NCI-H460 (cell line): ENCODE measurements around a stretch of chr7.

GRCh38 chr7:45101361-45101757 is 10.1 kb downstream of the TBRG4 start:
RAMPAGE:
- cytosol, long total RNA: no peak
- long total RNA: no peak
- nucleus, long total RNA: no peak

DNA sequence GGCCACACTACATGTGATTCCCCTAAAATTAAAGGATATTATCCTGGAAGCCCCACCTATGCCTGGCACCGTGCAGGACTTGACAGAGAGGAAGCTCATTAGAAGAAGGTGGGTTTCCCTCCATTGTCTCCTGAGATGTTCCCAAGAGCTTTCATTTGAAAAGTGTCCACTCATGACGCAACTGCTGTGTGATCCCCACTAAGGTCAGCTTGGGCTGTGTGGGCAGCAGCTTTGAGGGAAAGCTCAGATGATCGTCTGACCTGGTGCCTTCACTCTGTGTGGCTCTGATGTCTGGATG is 53.5 kb downstream of the RAMP3 start:
RAMPAGE:
- cytosol, long total RNA: no peak
- long total RNA: no peak
- nucleus, long total RNA: no peak

DNA sequence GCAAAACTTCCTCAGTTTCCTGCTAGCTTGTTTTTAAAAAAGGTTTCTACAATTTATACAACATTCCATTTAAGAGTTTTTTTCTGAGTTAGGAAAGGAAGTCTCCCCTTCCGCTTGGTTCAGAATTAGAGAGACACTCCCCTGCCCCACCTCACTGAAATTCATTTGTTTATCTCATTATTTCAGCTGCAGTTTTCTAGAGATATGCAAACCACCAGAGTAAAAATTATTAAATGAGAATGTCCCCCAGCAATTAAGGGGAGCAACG is 82.8 kb downstream of the RAMP3 start:
RAMPAGE:
- cytosol, long total RNA: no peak
- long total RNA: no peak
- nucleus, long total RNA: no peak

GRCh38 chr7:45241106-45241665 is 83.6 kb downstream of the RAMP3 start:
RAMPAGE:
- cytosol, long total RNA: no peak
- long total RNA: no peak
- nucleus, long total RNA: no peak

RAMPAGE:
- cytosol, long total RNA: no peak
- long total RNA: no peak
- nucleus, long total RNA: no peak
Measured at GRCh38 chr7:45721967-45722667, 147.9 kb downstream of the ADCY1 start.

DNA sequence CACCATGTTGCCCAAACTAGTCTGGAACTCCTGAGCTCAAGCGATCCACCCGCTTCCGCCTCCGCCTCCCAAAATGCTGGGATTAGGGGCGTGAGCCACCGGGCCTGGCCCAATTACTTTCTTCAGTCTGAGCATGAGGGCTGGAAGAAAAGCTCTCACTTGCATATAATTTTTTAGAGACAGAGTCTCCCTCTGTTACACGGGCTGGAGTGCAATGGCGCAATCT is 105.2 kb downstream of the CCDC201 start:
RAMPAGE:
- cytosol, long total RNA: no peak
- long total RNA: no peak
- nucleus, long total RNA: no peak

DNA sequence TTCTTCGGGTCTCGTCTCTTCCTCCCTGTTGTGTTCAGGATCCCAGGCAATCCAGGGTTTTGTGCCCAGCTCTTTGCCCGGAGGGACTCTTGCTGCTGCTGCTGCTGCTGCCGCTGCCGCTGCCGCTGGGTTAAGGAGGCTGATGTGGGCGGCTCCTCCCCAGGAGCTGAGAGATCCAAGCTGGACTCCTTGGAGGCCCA is 6.9 kb downstream of the CCDC201 start:
RAMPAGE:
- cytosol, long total RNA: no peak
- long total RNA: no peak
- nucleus, long total RNA: no peak

GRCh38 chr7:45890063-45891113 is 2.1 kb downstream of the IGFBP1 start:
RAMPAGE:
- cytosol, long total RNA: no peak
- long total RNA: no peak
- nucleus, long total RNA: no peak

DNA sequence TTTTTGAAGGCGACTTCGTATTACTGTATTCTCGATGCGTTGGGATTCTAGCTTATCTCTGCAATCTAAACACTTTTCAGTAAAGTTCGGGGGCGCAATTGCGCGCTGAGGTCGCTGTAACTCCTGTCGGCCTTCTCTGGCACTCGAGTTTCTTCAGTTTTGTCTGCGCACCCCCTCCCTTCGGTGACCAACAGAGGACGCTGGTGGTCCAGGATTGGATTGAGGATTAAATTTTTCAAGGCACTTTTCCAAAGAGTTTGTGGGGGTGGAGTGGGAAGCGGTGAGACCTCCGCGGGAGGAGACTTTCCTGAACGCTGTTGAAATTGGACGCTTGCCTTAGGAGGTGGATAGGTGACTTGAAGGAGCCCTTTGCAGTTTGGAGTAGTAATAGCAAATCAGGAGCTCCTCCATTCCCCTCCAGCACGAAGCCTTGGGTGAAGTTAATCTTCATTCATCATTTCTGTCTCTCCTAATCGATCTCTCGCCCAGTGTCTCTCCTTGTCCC is 1.1 kb upstream of the IGFBP3 start:
RAMPAGE:
- cytosol, long total RNA: no peak
- long total RNA: no peak
- nucleus, long total RNA: no peak

DNA sequence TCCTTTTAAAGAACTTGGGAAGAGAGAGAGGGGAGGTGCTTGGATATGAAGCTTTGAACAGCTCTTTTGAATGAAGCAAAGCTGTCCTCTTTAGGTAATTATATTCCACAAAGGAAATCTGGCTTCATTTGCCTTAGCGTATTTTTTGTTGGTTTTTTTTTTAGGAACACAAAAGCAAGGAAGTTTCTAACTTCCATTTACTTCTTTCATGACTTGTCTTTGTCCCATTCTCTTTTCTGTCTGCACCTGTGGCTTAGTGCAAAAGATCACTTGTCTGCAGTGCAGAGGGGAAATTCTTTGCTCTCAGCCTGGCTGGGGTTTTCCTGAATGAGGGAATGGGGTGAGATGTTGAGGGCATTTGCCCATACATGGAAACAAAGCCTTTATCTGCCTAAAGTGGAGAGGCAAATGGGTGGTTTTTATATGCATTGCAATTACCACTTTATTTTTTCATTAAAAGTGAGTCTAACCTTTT is 361.0 kb upstream of the IGFBP3 start:
RAMPAGE:
- cytosol, long total RNA: no peak
- long total RNA: no peak
- nucleus, long total RNA: no peak

DNA sequence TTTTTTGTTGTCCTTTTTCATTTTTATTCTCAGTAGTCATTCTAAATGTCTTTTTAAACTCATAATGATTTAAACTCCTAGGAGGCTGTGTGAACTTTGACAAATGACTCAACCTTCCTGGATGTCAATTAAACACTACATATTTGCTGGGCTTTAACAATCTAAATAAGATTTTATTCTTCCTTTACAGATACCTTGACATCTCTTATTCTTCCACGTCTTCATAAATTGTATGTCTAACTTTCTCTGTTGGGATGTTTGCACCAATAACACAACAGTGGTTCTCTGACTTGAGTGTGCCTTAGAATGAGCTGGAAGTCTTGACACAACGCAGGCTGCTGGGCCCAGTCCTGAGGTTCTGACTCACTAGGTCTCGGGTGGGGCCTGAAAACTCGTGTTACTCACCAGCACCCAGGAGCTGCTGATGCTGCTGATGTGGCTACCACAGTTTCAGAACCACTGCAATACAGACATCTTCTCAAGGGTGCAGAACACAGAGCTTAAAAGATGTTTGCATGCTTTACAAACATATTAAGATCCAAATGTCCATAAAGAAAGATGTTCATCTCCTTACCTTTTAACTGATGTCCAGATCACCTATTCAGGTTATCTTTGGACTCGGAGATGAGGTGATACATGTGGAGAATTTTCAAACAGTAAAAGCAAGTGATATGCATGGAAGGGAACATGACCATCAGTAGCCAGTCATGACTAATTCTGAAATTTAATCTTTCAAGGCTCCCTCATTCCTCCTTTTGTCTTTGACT is 565.8 kb upstream of the IGFBP3 start:
RAMPAGE:
- cytosol, long total RNA: no peak
- long total RNA: no peak
- nucleus, long total RNA: no peak

DNA sequence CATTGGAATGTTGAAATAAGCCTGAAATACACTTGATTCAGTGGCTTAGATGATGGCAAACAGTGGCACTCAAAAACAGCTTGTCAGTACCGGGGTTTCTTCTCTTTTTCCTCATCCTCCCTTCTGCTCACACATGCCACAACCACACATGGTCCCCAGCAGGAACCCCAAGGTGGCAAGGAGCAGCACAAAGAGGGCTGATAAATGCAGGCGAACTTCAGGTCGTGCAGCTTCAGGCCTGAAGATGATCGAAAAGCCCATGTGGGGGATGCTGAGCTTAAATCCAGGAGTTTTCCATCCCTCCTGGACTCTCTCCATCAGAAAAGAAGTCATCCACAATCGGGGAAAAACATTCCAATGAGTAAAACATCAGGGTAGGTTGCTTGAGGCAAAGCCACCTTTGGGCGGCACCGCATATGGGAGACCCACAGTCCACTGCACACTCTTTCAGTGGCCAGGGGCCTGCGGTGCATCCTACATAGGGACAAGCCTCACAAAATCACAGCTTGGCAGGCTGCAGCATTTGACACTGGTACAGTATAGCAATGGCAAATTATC is 305.1 kb downstream of the TNS3 start:
RAMPAGE:
- cytosol, long total RNA: no peak
- long total RNA: no peak
- nucleus, long total RNA: no peak

RAMPAGE:
- cytosol, long total RNA: no peak
- long total RNA: no peak
- nucleus, long total RNA: no peak
Measured at GRCh38 chr7:47380749-47381449, 201.0 kb downstream of the TNS3 start.

GRCh38 chr7:47454116-47454759 is 127.7 kb downstream of the TNS3 start:
RAMPAGE:
- cytosol, long total RNA: no peak
- long total RNA: no peak
- nucleus, long total RNA: no peak

DNA sequence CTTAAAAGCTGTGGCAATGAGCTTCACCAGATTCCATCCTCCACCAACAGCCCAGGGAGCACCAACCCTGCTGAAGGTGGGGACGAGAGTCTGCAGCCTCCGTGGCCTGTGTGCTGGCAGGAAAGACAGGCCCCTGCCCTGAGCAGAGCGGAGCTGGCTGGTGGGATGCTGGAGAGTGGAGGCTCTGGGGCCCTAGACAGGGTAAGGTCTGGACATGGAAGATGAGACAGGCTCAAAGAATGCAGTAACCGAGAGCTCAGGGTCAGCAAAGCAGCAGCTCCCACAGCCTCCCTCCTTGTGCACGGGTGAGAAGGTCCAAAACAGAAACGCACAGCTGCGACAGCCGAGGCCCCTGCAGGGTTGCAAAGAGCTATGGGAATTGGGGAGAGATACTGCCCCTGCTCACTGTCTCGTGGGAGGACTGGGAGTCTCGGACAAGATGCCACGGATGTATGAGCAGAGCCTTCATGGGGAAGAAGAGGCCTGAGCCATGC is 80.5 kb downstream of the TNS3 start:
RAMPAGE:
- cytosol, long total RNA: no peak
- long total RNA: no peak
- nucleus, long total RNA: no peak

DNA sequence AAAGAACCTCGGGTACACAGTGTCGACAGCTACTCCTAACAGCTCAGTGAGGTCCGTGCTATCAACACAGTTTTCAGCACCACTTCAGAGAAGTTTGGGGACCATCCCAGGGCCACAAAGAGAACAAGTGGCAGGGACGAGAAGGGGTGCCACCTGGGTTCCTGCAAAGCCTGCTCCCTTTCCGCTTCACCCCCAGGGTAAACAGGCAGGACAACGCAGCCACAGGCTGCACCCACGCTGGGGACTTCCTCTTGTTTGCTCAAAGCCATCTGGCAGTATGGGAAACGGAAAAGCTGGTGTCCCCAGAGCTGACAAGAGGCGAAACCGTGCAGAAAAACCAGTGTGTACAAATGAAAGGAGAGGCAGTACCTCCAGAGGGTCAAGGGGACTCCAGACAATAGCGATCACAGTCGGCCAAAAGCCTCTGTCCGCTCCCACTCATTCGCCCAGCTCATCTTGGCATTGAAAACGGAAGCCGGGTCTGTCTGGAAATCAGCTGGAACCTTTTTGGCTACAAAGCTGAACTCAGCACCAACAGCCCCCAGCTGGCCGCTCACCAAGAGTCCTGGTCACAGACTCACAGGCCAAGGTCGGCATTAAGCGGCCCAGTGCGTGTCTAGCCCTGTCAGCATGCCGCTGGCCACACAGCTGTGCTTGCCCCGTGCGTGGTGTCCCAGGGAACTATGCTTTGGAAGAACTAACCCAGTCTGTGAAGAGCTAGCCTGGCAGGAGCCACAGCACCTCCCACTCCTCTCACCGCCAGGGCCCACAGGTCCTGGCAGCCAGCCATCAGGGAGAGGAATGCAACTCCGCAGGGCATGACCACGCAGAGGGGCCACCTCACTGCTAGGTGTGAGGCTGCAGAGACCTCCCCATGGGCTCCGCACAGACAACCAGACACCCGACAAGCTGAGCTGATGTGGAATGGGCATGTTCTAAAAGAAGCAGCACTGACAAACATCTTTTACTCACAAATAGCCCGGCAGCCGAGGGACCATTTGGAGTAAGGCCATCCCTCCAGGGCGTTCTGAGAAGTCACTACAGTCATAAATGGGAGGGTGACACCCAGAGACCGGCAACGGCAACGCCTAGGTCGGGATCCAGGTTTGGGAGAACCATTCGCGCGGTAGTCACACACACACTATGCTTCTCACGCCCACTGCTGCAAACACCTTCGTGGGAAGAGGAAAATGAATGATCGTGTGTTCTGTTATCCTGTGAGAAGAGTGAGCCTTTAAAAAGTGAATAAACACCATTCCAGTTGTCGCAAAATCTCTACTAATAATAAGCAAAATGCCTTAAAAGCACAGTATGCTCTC is 10.2 kb downstream of the TNS3 start:
RAMPAGE:
- cytosol, long total RNA: no peak
- long total RNA: no peak
- nucleus, long total RNA: no peak

DNA sequence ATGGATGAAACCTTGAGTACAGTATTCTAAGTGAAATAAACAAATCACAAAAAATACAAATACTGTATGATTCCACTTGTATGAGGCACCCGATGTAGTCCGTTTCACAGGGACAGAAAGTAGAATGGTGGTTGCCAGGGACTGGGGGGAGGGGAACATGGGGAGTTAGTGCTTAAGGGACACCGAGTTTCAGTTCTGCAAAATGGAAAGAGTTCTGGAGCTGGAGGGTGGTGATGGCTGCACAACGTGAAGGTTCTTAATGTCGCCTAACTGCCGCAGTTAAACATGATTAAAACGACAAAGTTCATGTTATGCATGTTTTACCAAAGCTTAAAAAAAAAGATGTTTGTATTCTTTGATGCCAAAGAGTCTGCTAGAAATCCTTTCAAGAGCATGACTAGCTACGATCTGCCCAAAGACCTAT is 7.2 kb downstream of the TNS3 start:
RAMPAGE:
- cytosol, long total RNA: no peak
- long total RNA: no peak
- nucleus, long total RNA: no peak

GRCh38 chr7:47588730-47589204 is 6.9 kb upstream of the TNS3 start:
RAMPAGE:
- cytosol, long total RNA: no peak
- long total RNA: no peak
- nucleus, long total RNA: no peak

GRCh38 chr7:47734088-47734688 is 152.3 kb upstream of the TNS3 start:
RAMPAGE:
- cytosol, long total RNA: no peak
- long total RNA: no peak
- nucleus, long total RNA: no peak

DNA sequence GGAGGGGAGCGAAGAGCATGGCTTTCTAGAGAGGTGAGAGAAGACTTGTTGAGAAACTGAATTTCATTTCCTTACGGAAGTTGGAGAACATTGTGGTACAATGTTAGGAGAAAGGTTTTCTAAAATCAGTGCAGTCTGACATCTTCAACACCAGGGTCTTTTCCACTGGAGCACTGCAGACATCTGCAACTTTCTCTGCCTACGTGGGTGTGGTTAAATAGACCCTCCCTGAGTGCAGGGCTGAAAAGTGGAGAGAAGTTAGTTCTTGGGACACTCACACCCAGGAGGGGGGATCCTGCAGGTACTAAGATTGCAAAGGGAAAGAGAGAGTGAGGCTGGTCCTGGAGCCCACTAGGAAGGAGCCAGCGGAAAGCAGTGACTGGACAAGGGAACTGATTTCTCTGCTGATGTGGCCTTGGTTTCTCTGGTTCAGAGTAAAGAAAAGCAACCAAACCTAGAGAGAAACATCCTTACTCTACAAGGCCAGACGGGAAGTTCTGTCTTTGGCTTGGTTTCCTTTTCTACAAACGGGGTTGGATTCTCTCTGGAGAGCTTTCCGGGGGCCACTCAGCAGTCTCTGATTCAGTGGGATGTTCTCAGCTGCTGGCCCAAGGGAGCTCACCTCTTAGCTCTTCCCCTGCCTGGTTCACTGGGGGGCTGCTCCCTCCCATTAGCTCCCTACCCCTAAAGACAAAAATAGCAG is 2.5 kb downstream of the UPP1 start:
RAMPAGE:
- cytosol, long total RNA: no peak
- long total RNA: no peak
- nucleus, long total RNA: no peak